Measurements from ENCODE around the genes PPP1R13L and DMWD.

GRCh38 chr19:45245918-45246232 lies 668 bp upstream of the EXOC3L2 start:
- RRBS: no CpG with 5 or more reads among the region's 4 CpGs

- RRBS: no CpG with 5 or more reads among the region's 30 CpGs
Observed at GRCh38 chr19:45403344-45404526, 1.1 kb downstream of the PPP1R13L start.

DNA sequence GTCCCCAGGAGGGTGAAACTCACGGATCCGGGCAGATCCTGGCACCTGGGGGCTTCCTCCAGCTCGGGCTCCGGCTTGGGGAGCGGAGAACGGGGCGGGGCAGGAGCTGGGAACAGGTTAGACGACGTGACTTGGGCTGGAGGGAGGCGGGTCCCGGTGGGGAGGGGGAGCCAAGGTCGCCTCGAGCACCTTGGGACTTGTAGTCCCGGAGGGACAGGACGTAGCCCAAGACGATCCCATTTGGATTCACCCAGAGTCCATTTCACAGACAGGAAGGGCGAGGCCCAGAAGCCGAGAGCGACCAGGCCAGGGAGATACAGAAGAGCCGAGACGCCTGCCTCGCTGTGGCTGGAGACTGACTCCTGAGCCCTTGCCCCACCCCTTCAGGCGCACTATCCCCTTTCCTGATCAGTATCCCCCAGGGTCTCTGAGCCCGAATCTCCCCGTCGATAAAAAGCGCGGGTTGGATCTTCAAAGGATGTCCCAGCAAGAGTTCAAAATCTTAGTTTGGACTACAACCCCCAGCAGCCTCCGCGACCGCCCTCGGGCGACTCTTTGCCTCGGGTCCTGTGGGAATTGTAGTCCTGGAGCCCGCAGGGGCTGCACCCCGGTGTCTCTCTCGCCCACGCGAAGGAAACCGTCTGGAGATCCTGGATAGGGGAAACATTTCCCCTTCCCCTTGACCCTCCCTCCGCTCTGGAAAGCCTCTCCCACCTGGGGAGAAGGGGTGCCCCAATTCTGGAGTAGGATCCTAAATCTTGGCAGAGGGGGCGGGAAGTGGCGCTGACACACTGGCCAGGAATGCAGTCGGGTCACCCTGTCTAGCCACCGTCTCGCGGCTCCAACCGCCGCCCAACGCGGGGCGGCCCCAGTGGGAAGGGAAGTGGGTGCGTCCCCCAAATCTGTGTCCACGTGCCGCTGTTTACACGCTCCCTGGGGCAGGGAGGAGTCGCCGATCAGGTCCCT lies at the start of gene PPP1R13L:
Gene PPP1R13L (minus strand): TSS at position 94 of the 966 bp plus-strand sequence.
- RRBS: 1% methylated on average over 13 of the region's 58 CpGs

DNA sequence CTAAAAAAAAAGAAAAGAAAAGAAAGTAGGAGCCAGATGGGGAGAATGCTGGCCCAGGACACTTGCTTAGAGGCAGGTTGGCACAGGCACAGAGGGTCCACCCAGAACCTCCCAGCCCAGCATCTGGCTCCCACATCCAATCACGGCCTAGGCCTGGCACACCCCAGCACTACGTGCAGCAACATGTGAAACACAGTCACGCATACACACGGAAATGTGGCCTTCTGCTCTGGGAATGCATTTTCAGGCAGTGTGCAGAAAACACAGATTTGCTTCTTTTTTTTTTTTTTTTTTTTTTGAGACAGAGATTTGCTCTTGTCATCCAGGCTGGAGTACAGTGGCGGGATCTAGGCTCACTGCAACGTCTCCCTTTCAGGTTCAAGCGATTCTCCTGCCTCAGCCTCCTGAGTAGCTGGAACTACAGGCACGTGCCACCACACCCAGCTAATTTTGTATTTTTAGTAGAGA lies 20.8 kb upstream of the FOSB start:
- RRBS: no CpG with 5 or more reads among the region's 8 CpGs

DNA sequence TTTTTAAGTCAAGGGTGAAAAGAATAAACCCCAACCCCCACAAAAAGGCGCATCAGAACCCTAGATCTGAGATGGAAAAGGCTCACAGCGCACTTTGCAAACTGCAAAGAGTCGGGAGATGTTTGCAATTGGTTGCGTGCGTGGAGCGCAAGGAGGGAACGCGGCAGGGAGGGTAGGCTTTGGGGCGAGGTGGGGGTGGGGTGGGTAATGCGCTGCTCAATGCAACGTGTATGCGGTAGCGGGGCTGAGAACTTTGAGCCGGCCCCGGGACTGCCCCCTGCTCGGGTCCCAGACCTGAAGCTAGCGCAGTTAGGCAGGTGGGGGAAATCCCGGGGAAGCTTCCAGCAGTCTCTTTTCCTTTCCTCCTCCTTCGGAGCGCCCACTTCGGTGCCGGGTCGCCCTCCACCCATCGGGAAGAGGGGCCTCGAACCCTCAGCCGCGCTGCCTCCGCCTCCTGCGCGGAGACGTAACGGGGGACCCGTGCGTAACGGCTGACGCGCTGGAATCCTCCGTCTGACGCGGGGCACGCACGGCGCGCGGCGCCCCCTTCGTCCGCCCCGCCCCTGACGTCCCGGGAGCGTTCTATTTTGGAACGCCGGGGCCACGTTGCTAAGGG lies 1.1 kb downstream of the FOSB start:
- RRBS: 2% methylated on average over 8 of the region's 55 CpGs

- RRBS: no CpG with 5 or more reads among the region's 16 CpGs
Observed at GRCh38 chr19:45471029-45471584, 3.3 kb downstream of the FOSB start.

- RRBS: no CpG with 5 or more reads among the region's 12 CpGs
Observed at GRCh38 chr19:45475475-45476637, 8.1 kb downstream of the FOSB start.

DNA sequence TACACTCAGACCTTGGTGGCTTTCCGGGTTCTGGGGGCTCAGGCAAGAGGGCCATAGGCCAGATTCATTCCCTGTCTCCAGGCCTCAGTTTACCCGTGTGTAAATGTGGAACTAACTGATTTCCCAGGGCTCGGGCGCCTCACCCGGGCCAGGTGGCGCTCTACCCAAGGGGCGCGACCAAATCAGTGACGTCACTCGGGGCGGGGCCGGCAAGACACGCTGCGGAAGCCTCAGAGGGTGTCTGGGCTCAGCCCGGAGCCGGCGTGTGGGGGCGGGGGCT lies 953 bp upstream of the VASP start:
- RRBS: 1% methylated on average over 12 of the region's 18 CpGs

DNA sequence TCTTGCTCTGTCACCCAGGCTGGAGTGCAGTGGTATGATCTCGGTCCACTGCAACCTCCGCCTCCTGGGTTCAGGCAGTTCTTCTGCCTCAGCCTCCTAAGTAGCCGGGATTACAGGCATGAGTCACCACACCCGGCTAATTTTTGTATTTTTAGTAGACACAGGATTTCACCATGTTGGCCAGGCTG lies 15.8 kb downstream of the VASP start:
- RRBS: no CpG with 5 or more reads among the region's 4 CpGs

- RRBS: no CpG with 5 or more reads among the region's 2 CpGs
Observed at GRCh38 chr19:45532177-45532784, 25.0 kb downstream of the VASP start.

- RRBS: no CpG with 5 or more reads among the region's 20 CpGs
Observed at GRCh38 chr19:45642898-45643413, 3.8 kb upstream of the EML2 start.

DNA sequence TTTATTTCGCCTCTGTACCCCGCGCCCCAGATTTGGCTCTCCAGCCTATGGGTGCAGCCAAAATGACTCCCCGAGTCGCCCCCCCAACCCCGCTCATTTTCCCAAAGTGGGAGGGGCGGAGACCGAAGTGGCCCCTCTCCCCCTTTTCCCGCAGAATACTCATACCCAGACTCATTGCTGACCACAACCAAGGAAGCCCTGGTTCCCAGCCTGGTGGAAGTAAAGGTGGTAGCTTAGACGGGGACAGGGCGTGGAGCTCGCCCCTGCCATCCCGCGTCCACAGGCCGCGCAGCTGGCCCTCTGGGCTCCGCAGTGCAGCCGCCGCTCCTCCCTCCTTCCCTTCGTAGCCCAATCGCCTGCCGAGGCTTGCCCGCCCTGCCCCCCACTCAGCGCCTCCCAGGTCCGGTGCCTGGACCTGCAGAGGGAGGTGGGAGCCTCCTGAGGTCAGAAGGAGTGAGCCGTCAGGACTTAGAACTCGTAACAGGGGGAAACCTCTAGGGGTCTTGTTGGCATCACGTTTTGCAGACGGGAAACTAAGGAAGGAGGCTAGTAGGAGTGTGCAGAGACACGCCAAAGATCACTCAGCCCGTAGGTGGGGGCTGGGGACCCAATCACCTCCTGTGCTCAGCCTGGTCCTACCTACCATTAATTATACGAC lies 4.3 kb upstream of the EML2 start:
- RRBS: no CpG with 5 or more reads among the region's 32 CpGs

DNA sequence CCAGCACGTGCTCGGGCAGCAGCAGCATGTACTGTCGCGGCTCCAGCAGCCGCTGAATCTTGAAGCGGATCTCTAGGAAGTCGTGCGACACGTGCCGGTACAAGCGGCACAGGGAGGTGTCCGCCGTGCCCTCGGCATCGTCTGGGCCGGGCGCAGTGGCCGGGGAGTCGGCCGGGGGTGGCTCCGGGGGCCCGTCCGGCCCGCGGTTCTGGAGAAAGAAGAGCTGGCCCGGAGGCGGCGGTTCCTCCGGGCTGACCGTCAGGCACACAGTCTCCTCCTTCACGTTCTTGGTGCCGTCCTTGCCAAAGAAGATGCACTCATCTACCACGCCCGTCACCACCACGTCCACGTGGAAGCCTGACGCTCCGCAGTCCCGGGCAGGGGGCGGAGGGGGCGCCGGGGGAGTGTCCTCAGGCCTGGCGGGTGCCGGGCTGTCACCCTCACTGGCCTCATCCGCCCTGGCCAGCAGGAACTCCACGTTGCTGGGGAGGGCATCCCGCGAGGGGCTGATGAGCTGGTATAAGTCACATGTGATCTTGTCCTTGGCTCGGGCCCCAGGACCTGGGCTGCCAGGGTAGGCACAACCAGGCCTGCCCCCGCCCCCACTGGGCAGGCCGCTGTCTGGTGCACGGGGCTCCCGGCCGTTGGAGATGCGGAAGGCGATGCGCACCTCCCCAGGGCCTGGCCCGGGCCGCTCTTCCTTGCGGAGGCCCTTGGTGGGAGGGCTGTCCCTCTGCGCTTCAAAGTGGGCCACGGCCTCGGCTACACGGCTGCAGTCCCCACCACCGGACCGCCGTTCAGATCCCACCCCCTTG lies 18.4 kb downstream of the FBXO46 start:
- RRBS: 90% methylated on average over 19 of the region's 67 CpGs

DNA sequence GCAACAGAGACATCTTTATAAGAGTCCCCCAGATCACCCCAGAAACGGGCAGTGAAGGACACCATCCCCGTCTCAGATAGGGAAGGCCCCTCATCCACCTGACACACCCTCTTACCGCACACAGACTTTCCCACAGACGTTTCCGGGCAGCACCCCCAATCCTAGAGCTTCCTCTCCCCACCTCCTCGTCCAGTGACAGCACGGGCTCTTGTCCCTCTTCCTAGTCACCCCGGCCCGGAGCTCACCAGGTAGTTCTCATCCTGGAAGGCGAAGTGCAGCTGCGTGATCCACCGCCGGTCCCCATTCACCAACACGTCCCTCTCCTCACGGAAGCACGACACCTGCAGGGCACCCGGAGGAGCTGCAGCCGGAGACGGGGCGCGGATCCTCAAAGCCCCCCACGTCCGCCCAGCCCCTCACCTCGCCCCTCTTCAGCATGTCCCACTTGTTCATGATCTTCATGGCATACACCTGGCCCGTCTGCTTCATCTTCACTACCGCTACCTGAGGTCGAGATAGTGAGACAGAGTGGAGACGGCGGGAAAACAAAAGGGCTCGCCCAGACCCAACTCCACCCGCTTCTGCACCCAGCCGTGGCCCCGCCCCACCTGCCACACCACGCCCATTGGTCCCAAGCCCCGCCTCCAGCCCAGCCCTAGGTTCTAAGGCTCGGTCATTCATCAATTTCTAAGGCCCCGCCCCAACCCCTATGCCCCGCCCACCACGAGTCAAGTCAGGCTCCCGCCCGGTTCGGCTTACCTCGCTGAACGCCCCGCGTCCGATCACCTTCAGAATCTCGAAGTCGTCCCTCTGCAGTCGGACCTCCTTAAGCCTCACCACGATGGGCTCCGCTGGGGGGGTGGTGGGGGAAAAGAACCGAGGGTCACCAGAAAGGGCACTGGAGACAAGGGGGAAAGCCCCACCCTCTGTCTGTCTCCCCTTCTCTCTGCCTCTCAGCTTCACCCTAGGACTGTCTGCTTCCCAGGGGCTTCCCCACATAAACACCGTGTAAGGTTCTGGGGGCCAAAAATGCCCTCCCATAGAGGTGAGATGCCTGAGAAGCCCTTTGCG lies 2.9 kb downstream of the DMPK start:
- RRBS: 1% methylated on average over 11 of the region's 55 CpGs

DNA sequence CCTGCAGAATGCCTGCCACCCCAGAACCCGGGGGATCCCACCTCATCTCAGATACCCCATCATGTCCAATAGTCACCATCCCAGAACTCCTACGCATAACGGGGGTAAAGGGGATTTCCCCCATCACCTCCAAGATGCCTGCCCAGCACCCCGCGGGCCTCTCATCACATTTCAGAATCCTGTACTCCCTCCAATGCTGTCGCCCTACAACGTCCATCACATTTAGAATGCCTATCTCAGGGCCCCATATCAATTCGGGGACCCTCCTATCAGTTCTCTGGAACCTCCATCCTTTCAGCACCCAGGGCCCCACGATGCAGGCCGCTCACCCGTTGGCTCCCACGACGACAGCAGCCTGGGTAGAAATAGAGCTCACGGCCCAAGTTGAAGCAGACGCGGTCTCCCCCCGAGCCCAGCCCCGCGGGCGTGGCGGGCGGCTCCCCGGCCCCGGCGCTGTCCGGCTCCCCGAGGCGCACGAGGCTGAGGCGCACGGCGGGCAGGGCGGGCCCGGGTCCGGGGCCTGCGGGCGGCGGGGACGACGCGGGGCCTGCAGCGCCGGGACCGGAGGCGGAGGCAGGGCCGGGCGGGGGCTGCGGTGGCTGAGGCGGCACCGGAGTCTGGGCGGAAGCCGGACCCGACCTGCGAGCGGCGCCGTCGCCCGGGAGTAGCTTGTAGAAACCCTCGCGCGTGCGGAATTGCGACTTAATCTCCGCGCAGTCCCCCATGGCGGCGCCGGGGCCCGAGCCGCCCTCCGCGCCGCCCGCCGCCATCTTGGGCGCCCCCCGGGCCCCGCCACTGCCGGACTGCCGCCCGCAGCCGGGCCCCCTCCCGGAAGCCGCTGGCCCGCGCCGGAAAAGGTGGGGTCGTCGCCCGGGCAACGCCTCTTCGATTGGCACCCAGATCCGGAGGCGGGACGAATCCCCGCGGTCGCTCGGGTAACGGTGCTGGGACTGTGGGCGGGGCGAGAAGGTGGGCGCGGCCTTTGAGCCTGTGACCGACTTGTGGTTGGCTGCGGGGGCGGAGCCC lies at the start of gene DMWD:
Gene DMWD (minus strand): TSS at position 859 of the 1,026 bp plus-strand sequence.
- RRBS: 1% methylated on average over 37 of the region's 108 CpGs

DNA sequence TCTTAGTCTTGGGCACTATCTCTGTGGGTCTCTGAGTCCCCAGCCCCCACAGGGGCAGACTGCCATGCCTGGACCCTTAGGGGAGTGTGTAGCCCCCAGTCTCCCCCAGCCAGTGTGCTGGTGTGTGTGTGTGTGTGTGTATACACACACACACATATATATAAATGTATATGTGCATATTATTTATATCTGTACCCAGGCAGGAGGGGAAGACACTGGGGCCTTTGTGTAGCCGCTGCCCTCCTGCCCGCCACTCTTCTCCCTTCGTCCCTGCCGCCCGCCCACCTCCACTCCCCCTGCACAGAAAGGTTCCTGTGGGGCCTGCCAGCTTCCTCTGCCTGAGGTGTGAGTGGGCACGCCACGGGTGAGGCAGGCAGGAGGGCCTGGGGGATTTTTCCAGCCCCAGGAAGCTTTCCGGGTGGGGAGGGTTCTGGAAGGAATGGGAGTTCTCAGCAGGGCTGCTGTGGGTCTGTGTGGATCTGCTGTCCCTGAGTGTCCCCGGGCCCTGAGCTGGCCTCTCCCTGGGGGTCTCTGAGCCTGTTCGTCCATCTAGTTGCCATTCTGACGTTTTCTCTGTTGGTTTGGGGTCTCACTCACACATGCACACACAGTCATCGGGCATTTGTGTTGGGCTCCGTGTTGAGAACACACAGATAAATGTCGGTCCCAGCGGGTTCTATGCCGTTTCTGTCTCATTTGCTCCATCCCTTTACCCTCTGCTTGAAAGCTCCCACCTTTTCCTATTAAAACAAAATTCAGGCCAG lies 6.8 kb downstream of the IRF2BP1 start:
- RRBS: 61% methylated on average over 2 of the region's 16 CpGs

DNA sequence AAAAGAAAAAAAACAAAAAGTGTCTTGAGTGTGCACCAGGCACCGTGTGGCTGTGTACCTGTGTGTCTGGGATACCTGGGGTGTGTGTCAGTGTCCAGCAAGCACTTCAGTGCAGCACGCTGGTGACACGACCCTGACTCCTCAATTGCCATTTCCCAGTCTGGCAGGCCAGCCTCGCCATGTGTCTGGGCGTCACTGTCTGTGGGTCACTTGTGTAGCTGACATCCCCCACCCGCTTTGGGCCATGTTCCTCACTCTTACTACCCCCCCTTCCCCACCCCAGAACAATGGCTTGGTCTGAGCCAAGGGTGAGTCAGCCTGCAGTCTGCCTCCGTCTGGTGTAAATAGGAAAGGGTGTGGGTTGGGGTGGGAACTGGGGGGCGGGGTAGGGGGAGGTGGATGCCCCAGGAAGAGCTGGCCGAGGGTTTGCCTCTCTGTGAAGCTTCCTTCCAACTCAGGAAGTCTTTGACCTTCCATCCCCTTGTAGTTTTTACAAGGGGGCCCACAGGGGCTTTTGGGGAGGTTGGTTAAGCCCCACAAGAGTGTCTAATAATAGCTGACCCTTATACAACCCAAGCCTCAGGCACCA lies 17.7 kb downstream of the NOVA2 start:
- RRBS: no CpG with 5 or more reads among the region's 9 CpGs

DNA sequence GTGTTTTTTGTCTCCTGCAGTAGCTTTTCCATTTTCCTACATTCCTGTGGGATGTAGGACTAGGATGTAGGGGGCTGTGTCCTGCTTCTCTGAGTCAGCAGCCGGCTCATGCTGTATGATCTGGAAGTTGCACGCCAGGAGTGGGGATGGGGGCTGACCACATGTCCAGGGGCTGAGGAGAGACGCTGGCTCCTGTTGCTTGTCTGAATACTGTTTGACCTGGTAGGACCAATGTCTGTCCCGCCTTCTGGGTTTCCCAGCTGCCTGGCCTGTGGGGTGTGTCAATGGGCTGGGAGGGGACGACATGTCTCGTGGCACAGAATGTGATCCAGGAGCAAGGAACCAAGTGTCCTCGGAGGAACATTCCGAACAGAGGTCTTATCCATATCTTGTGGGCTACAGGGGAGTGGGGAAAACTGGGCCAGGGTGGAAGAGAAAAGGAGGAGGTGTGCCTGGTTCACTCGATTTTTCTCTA lies 14.5 kb downstream of the NOVA2 start:
- RRBS: no CpG with 5 or more reads among the region's 9 CpGs

DNA sequence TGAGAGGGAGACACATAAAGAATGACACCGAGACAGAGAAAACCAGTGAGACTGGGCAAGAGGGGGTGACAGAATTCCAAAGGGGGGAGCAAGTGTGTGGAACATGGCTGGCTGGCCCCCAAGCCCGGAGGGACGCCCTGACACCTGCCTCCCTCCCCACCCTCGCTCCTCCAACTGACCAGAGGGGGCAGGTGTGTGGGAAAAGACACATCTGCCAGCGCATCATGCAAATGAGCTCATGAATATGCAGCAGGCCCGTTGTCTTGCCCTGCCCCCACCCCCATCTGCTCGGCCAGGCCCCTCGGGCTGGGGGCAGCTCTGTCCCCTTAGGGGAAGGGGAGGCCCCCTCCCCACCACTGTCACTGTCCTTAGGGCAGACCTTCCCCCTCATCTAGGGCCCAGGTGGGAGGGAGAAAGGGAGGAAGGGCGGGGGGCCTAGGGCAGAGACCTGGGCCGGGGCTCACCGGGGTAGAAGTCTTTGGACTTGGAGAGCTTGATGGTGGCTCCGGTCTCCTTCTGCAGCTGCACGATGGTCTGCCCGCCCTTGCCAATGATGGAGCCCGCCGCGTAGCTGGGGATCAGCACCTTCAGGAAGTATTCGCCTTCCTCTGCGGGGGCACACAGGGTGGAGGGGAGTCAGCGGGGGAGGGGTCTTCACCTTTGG lies 13.0 kb downstream of the NOVA2 start:
- RRBS: no CpG with 5 or more reads among the region's 20 CpGs

GRCh38 chr19:46348444-46349191 lies 1.7 kb downstream of the PPP5C start:
- RRBS: no CpG with 5 or more reads among the region's 15 CpGs

All from epithelial cell of prostate (primary cell).